Stomach (tissue), 7 donors: ENCODE measurements around the gene NOA1.

DNA sequence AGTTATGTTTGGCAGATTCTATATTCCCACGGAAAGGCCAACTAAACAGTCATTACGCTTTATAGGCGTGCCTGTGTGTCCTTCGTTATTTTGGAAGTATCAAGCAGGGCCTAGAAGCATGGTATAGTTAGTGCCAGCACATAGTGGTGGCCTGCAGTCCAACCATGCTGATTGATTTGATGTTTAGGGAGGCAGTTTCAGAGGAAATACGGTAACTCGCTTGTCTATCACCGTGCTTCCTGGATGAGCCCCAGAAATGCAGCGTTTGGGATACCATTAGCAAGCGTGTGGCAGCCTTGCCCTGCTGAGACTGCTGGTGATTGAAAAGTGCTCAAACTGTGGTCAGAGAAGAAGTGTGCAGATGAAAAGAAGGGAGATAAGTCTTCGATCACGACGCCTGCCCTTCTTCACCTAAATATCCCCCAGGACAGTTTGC is 158.5 kb downstream of the CHIC2 start:
- PRO-cap, result unidirectional peak, plus-strand start at position 253 of the sequence
- RAMPAGE, long total RNA, 5 experiments, result no peak in any of the 5 experiments
- RRBS, result no CpG with 5 or more reads among the region's 12 CpGs

DNA sequence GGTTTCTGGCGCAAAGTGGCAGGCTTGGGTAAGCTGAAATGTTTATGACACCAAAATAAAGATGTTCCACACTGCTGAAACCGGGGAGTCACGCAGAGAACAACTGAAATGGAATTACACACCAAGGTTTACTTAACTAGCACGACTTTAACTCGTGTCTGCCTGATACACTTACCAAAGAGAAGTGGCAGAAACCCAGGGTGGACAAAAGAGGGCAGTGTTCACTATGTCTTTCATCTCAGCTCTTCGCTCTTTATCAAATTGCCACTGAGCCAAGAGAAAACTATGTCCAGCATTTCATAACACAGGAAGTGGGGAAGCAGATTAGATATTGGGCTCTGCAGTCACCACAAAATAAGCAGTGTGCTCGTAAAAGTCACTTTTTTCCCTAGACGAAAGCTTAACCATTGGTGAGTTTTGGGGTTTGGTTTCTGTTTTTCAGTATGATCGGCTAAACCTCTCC is 155.8 kb downstream of the CHIC2 start:
- PRO-cap, result bidirectional peak, plus-strand start at position 322 of the sequence, minus-strand start at position 105 of the sequence
- RAMPAGE, long total RNA, 5 experiments, result no peak in any of the 5 experiments
- RRBS, result no CpG with 5 or more reads among the region's 9 CpGs

- PRO-cap, result no peak
- RAMPAGE, long total RNA, 5 experiments, result start-site peak on the minus strand in 1 of 5 experiments, at chr4:54021510-54021611 at its widest, 18 reads per replicate
- RRBS, result no CpG with 5 or more reads among the region's 19 CpGs
Observed at GRCh38 chr4:54021415-54022406, 42.7 kb downstream of the CHIC2 start.

DNA sequence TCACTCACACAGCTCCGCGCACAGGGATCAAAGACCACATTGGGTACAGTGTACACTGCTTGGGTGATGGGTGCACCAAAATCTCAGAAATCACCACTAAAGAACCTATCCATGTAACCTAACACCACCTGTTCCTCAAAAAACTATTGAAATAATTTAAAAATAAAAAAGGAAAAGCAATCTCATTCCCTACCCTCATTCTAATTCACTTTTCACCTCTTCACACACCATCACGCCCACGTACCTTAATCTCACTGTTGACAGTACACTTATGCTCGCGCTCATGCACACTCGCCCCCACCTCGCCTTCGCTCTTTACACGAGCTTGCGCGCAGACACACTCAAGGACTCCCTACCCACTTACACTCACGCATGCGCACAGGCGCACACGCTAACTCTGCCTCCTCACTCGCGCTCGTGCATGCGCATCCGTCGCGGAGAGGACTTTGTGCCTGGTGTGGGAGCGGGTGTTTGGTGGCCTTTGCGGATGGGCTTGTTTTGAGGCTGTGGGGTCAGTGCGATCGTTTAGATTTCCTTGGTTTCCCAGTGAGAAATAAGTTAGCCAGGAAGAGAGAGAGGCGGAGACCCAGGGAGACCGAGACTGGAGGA is 8.3 kb upstream of the GSX2 start:
- PRO-cap, result bidirectional peak, plus-strand start at position 428 of the sequence, minus-strand start at position 351 of the sequence
- RAMPAGE, long total RNA, 5 experiments, result no peak in any of the 5 experiments
- RRBS, result no CpG with 5 or more reads among the region's 29 CpGs

DNA sequence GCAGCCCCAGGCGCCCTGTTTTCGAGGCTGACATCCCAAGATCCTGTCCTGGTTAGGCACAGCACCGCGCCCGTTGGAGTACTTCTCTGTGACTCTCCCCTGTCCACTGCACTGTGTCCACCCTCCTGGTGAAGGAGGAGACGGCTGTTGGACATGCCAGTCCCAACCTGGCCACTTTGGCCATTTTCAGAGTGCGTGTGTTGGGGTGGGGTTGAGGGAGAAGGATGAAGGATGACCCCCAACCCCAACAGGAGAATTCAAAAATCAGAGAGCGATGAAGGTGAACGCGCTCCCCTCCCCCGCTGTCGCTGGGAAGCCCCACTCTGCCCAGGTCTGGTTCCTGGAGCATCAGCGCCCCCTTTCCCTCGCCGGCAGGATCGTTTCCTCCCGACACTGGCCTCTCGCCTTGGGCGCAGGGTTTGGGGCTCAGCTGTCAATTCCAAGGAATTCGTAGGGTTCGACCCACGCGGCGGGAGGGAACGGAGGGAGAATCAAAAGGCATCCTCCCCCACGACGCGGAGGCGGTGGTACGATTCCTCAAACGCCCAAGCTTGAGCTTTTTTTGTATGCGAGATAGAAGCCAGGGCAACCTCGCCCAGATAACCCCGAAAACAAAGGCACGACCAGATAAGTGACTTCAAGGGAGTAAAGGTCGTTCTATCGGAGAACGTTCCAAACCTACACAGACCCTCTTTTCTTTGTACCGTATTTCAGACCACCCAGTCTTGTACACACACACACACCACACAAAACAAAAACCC is 1.0 kb upstream of the PDGFRA start:
- PRO-cap, result bidirectional peak, plus-strand start at position 81 of the sequence, minus-strand start at position 88 of the sequence; bidirectional peak, plus-strand start at position 436 of the sequence, minus-strand start at position 233 of the sequence
- RAMPAGE, long total RNA, 5 experiments, result no peak in any of the 5 experiments
- RRBS, result no CpG with 5 or more reads among the region's 39 CpGs

DNA sequence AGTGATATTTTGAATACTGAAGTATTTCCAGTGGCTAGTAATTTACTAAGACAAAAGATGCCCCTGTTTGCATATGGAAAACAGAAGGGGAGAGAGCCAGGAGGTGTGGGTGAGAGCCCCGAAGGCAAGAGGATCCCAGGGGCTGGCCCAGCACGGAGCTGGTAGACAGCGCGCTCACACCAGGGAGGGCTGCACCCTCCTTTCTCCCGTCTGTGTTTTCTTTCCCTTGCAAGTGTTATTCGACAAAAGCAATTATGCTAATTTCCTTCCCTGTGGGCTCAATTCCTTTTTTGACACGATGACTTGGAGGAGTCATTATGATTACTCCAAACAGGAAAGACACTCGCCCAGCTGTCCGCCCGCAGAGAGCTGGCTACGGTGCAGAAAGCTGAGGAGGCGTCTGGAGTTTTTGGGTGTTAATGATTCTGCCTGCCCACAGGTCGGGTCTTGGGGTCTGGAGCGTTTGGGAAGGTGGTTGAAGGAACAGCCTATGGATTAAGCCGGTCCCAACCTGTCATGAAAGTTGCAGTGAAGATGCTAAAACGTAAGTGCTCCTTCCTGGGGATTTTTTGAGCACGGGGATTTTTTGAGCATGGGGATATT is 48.0 kb downstream of the PDGFRA start:
- PRO-cap, result no peak
- RAMPAGE, long total RNA, 5 experiments, result no peak in any of the 5 experiments
- RRBS, result no CpG with 5 or more reads among the region's 17 CpGs

DNA sequence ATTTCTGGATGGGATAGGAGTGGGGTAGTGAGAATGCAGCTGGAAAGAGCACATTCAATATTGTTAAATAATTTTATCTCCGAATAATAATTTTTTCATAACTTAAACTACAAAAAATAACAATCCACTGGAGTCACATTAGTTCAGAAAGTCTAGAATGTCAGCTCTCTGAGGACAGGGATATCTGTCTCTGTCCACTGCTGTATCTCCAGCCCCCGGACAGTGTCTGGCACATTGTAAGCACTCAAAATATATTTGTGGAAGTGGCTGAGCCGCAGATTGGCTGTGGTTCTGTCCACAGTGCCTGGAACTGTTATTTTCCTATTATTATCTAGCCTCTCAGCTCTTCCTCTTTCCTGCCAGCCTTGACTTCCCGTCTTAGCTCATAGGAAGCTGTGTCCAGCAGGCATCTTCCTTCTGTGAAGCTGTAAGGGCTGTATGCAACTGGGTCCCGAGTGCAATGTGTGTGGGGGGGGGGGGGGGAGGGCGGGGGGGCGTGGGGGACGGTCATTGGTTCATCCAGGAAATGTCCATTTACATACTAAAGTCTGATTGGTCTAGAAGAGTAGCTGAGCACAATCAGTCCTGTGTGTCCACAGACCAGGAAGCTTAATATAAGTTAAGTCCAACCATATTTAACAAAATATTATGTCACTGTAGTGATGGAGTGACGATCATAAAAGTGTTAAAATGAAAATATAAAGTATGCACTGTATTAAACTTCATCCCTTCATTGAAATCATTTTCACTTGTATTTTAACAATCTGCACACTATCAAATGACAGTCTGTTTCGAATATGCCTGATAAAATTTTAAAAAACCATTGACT is 210.7 kb downstream of the PDGFRA start:
- PRO-cap, result no peak
- RAMPAGE, long total RNA, 5 experiments, result no peak in any of the 5 experiments
- RRBS, result no CpG with 5 or more reads among the region's 10 CpGs

- PRO-cap, result no peak
- RAMPAGE, long total RNA, 5 experiments, result no peak in any of the 5 experiments
- RRBS, result no CpG with 5 or more reads among the region's 5 CpGs
Observed at GRCh38 chr4:54709510-54709894, 51.7 kb downstream of the KIT start.

DNA sequence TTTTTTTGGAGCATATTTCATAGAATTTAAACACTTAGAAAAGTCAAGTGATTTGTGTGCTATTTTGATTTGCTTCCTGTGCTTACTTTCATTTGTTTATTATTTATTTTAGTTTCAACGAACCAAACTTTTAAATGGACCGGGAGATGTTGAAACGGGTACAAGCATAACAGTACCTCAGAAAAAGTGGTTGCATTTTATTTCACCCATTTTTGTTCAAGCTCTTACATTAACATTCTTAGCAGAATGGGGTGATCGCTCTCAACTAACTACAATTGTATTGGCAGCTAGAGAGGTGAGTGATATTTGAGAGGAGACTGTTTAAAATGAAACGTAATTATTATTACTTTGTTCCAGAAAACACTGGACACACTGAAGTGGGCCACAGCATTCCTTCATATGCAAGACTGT is 21.9 kb downstream of the TMEM165 start:
- PRO-cap, result no peak
- RAMPAGE, long total RNA, 5 experiments, result start-site peak on the plus strand in 1 of 5 experiments, centred at position 225 of the sequence, 13 reads per replicate
- RRBS, result no CpG with 5 or more reads among the region's 5 CpGs

DNA sequence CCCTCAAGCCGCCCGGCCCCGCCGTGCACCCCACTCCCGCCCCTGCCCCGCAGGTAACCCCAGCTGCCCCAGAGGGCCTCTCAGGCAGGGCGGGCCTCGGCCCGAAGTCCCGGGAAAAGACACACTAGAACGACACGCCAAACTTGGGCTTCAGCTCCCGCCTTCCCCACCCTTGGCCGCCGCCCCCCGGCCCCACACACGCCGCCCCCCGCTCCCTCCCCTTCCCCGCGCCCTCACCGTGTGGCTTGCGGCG is 538 bp downstream of the CLOCK start:
- PRO-cap, result no peak
- RAMPAGE, long total RNA, 5 experiments, result no peak in any of the 5 experiments
- RRBS, result 2% methylated on average over 22 of the region's 24 CpGs

GRCh38 chr4:56388088-56388542 is 824 bp upstream of the AASDH start:
- PRO-cap, result no peak
- RAMPAGE, long total RNA, 5 experiments, result no peak in any of the 5 experiments
- RRBS, result no CpG with 5 or more reads among the region's 10 CpGs

GRCh38 chr4:56448142-56448849 is 12.2 kb downstream of the PAICS start:
- PRO-cap, result no peak
- RAMPAGE, long total RNA, 5 experiments, result start-site peak on the plus strand in 2 of 5 experiments, at chr4:56448540-56448786 at its widest, 7 to 12 reads per replicate
- RRBS, result no CpG with 5 or more reads among the region's 4 CpGs

GRCh38 chr4:56462584-56463192 is 4.7 kb upstream of the SRP72 start:
- PRO-cap, result no peak
- RAMPAGE, long total RNA, 5 experiments, result no peak in any of the 5 experiments
- RRBS, result no CpG with 5 or more reads among the region's 10 CpGs

GRCh38 chr4:56655170-56655596 is 25.9 kb downstream of the HOPX start:
- PRO-cap, result unidirectional peak, plus-strand start at chr4:56655289; unidirectional peak, plus-strand start at chr4:56655477
- RAMPAGE, long total RNA, 5 experiments, result no peak in any of the 5 experiments
- RRBS, result 8% methylated on average over 10 of the region's 27 CpGs

DNA sequence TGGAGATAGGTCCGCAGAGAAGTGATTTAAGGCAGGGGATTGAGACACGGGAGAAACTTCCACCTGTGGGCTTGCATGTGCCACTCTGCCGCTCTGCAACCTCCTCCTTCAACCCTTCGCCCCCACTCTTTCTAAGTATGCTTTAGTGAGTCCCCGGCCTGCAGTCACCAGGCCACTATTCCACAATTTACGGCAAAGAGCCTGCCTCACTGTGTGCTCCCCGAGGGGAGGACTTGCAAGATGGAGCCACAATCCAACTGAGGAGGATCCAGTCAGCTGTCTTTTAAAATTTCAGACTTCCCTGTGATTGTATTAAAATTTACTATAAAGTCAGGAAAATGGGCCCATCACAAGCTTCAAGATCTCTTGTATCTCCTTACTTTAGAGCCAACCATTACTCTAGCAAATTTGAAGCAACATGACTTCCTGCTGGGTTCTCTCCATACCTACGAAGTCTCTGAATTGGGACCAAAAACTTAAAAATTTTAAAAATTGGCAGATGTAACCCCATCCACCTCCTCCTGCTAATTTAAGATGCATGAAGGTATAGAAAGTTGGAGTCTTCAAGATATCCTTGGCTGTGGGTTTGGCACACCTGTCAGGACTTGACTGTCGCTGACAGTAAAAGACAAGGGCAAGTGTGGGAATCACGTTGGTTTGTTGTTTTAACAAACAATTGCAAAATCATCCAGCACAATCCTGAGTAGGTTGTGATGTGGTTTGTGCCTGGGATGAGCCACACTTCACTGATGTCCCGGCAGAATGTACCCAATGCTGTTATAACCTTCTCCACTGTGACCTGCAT is 24.2 kb downstream of the HOPX start:
- PRO-cap, result no peak
- RAMPAGE, long total RNA, 5 experiments, result no peak in any of the 5 experiments
- RRBS, result no CpG with 5 or more reads among the region's 11 CpGs

DNA sequence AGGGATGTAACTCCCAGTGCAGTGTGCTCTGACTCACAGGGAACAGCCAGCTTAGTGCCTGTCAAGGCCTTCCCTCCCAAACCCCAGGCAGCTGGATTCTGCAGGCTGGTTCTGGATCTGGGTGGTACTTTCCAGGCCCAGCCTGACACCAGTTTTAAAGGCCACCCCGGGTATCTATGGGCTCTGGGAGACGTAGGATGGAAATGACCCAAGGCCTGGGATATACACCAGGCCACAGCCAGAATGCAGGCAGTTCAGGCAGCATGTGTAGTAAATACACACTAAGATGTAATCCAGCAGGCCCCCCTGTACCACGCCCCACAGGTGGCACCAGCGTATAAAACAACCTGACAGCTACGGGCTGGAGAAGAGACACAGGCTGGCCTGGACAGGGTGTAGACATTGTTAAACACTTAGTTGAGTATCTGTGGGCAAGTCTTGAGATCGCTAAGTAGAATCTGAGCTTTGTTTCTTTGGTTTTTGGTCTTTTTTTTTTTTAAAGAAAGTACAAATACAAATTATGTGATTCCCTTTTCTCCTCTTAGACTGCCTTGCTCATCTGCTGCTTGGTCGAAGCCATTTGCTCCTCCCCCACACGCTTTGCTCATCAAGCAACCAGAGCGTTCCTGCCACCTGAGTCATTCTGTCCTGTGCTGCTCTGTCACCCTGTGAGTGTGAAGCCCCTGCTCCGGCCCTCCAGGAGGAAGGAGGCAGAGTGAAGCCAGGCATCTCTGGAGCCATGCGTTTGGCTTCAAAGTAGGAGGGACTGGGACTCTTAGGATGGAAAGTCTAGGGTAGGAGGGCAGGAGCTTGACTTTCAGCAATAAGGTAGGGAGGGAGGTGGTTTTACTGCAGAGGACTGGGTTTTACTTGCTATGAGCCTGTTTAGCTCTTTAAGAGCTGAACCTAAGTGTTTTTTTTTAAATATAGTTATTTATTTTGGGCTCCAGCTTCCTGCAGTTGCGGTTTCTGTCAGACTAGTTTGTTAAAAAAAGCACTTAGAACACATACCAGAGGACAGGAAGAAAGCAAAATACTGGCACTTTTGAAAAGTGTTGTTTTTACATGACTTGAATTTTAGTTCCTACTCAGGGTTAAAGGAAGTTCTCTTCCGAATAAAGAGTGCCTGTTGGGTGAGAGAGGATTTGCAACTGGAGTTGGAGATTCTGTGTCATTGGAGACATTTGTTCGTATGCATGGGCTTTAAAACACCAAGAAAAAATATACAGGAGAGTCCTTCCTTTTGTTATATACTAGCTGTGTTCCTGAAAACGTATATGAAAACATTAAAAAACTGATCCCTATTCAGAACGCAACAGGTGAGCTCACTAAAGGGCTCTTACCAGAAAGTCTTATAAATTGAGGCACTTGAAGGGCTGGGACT is 63.7 kb downstream of the SPINK2 start:
- PRO-cap, result no peak
- RAMPAGE, long total RNA, 5 experiments, result no peak in any of the 5 experiments
- RRBS, result no CpG with 5 or more reads among the region's 16 CpGs

DNA sequence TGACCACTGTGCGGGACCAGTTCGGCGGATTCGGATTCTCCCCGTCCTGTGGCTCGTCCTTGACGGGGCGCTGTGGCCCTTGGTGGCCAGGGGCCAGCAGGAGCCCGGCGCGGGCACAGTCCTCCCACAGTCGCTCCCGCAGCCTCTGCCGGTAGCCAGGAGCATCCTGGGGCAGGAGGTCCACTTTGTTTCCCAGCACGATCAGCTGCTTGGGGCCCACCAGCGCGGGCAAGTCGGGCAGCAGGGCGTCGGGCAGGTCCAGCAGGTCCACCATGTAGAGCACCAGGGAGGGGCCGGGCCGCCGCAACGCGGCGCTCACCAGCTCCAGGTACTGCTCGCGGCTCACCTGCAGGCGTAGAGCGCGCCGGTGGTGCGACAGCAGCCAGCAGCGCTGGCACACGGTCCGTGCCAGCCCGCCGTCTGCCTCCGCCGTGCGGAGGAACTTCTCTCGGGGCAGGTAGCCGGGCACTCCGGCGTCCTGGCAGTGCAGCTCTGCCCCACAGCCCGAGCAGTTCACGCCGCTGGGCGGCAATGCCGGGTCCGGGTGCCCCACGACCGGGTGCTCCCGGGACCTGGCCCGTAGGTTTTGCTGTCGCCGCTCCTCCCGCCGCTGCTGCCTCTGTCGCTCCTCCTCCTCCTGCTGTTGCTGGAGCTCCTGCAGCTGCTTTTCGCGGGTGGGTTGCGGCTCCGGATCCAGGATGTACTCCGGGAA is 595 bp downstream of the NOA1 start:
- PRO-cap, result bidirectional peak, plus-strand start at position 357 of the sequence, minus-strand start at position 330 of the sequence
- RAMPAGE, long total RNA, 5 experiments, result start-site peak on the minus strand in 3 of 5 experiments, centred at positions 170 to 566 of the sequence, 18 to 26 reads per replicate
- RRBS, result 1% methylated on average over 40 of the region's 65 CpGs

- PRO-cap, result bidirectional peak, plus-strand start at chr4:56977782, minus-strand start at chr4:56977549
- RAMPAGE, long total RNA, 5 experiments, result start-site peak on the plus strand in 1 of 5 experiments, at chr4:56977622-56977785 at its widest, 37 reads per replicate; start-site peak on the minus strand in 3 of 5 experiments, at chr4:56977546-56977625 at its widest, 17 to 58 reads per replicate
- RRBS, result no CpG with 5 or more reads among the region's 41 CpGs
Observed at GRCh38 chr4:56977367-56977945, at the start of gene NOA1. Gene NOA1 (minus strand): TSS chr4:56977606.

DNA sequence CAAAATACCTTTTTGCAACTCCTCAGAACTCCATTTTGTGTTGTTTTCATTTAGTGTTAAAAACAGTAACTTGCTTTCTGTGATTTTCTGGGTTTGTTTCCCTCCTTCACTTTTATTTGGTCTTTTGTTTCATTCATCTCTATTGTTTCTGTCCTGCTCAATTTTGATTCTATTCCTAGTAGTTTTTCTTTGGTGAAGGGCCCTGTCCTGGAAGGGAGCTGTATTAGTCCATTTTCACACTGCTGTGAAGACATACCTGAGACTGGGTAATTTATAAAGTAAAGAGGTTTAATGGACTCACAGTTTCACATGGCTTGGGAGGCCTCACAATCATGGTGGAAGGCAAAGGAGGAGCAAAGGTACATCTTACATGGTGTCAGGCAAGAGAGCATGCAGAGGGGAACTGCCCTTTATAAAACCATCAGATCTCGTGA is 24.4 kb downstream of the IGFBP7 start:
- PRO-cap, result no peak
- RAMPAGE, long total RNA, 5 experiments, result start-site peak on the minus strand in 2 of 5 experiments, centred at positions 249 to 255 of the sequence, 5 reads per replicate
- RRBS, result no CpG with 5 or more reads among the region's 1 CpG

DNA sequence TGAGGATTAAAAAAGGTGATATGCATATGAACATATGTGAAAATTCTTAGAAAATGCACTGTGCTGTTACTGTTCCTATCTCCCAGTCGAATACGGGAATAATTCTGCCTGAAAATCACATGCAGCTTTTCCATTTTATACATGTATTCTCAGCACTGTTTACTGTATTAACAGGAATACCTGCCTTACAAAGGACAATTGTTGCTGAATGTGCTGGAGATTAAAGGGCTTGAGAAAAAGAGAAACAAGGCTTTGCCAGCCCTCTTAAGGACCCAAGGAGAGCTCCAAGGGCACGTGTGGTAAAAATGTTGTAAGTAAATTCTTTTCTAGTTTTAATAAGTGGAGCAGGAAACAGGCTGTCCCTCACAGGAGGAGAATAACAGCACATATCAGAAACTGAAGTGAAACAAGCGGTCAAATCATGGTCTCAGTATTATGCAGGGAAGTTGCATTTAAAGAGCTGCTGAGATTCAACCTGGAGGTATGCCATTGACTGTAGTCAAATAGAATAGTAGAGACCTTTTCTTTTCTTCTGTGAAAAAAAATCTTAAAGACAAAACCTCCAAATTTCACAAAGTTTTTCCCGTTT is 18.5 kb downstream of the IGFBP7 start:
- PRO-cap, result unidirectional peak, plus-strand start at position 392 of the sequence
- RAMPAGE, long total RNA, 5 experiments, result no peak in any of the 5 experiments
- RRBS, result no CpG with 5 or more reads among the region's 5 CpGs